Thoracic aorta (tissue), 1 donor: ENCODE measurements around a stretch of chr12.

GRCh38 chr12:63226679-63227034 is 75.7 kb upstream of the AVPR1A start:
- RAMPAGE, long total RNA, result no peak

- RAMPAGE, long total RNA, result no peak
Measured at GRCh38 chr12:63808803-63809148, 29.1 kb downstream of the RXYLT1 start.

DNA sequence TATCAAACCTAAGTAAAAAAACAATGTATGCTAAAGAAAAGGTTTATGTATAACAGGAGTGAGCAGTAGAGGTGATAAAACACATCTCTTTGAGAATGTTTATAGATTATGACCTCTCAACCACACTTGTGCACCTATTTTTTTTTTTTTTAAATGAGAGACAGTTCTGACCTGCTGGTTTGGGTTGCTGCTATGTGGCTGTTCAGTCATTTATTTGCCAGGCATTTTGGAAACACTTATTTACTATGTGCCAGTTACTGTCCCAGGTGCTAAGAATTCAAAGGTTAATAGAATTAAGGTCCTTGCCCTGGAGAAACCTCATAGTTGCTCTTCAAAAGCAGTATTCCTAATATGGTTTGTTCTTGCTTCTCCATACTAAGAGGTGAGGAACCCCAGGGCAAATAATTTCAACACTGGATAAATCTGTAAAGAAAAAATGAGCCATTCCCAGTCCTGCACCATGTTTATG is 56.4 kb downstream of the SRGAP1 start:
- RAMPAGE, long total RNA, result no peak

- RAMPAGE, long total RNA, result no peak
Measured at GRCh38 chr12:63955648-63956356, 111.3 kb downstream of the SRGAP1 start.

- RAMPAGE, long total RNA, result no peak
Measured at GRCh38 chr12:64221497-64222121, 487 bp downstream of the KICS2 start.

DNA sequence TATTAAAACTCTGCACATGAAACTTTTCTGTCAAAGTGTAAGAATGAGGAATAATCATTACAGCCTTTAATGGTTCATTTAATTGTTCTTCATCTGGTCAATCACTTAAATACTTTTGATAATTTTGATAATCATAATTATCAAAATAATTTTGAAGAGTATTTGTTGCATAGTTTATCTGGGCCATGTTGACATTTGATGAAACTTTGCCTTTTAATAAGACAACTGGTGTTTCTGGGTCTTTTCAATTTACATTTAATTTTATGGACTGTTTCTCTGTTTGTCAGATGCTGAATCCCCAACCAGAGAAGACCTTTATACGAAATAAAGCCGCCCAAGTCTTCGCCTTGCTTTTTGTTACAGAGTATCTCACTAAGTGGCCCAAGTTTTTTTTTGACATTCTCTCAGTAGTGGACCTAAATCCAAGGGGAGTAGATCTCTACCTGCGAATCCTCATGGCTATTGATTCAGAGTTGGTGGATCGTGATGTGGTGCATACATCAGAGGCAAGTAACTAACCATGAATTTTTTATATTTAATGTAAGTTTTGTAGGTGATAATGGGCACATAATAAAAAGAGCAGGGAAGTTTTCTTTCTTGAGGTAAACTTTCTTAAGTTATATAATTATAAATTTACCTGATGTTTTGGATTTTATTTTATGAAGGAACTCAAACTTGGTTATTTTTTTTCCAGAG is 14.5 kb downstream of the XPOT start:
- RAMPAGE, long total RNA, result no peak

GRCh38 chr12:64542621-64543114 is 67.6 kb upstream of the RASSF3 start:
- RAMPAGE, long total RNA, result no peak

- RAMPAGE, long total RNA, result no peak
Measured at GRCh38 chr12:64543115-64543526, 67.2 kb upstream of the RASSF3 start.

- RAMPAGE, long total RNA, result start-site peak on the plus strand at chr12:64611388-64611734, 24 reads
Measured at GRCh38 chr12:64610851-64611868, 865 bp downstream of the RASSF3 start.

DNA sequence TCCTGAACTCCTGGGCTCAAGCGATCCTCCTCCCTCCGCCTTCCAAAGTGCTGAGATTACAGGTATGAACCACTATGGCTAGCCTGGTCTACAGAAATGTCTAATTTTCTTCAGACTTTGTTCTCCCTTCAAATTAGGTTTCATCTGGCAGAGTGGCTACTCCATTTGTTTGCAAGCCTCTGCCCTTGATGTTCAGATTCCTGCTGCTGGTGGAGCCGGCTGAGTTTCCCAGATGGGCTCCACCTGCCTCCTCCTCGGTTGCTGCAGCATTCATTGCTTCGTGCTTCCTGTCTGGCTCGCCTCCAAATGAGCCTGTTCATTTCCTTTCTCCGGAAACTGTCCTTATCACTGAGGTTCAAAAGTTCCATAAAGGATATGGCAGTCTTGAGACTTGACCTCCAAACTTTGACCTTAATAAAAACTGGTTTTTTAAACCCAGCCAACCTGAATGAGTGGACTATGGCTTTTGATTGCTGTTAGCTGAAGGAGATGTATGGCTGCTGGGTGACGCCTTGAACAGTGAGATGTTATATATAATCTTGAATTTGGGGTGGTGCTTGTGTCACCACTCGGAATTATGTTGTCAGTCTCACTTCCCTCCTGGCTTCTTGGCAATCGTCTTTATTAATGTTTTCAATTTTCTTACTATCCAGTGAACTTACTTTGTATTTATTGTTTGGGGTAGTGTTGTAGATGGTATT is 62.6 kb downstream of the RASSF3 start:
- RAMPAGE, long total RNA, result no peak

- RAMPAGE, long total RNA, result no peak
Measured at GRCh38 chr12:64681552-64682224, 71.4 kb downstream of the RASSF3 start.

GRCh38 chr12:64699619-64700116 is 59.5 kb downstream of the GNS start:
- RAMPAGE, long total RNA, result no peak

DNA sequence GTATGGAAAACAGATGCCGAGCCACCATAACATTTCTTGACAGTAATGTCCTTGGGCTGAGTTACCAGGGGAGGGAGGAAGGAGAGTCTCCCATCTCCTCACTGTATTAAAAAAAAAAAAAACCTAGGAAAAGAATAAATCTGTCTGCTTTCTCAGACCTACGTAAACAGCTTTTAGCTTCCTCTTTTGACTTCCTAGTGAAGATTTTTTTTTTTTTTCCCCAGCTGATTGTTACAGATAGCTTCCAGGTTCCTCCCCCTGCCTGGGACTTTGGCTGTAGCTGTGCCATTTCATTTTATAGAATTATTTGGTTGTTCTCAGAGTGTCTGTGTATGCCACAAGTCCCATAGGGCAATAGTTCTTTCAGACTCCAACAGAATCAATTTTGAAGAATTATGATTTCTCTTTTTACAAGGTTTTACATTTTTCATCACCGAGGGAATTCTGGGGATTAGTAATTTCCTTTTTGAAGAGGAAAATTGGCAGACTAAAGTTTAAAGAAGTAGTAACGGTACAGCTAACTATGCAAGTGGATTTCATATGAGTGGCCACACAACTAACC is 23.1 kb upstream of the GNS start:
- RAMPAGE, long total RNA, result no peak

- RAMPAGE, long total RNA, result no peak
Measured at GRCh38 chr12:65279198-65279759, 796 bp downstream of the MSRB3 start.

DNA sequence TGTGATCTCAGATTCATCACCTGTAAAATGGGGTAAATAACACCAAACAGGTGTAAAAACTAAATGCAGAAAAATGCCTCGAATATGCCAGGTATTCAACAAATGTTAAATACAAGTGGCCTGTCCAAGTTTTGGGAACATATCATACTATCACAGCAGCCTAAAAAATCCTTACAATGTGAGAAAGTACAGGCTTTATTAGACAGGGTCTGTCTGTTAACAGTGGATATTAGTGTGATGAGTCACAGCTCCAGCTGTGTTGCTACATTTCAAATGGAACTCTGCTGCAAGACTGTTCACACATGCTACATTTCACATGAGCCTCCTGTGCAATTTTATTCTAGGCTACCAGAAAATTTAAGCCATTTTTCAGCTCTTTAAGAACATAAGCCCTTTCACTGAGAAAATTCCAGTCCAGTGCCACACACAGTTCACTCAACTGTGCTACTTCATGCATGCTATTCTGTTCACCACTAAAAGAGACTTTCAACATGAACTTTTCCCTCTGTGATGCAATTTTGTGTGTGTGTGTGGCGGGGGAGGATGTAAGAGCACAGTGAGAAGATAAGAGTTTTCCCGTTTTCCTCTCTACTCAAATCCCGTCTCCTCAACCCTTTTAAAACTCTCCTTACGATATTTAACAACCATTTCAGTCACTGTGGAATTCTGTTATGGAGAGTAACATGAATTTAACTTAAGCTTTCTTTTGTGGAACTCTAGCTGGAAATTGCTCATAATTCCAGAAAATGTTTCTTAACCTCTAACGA is 56.8 kb downstream of the MSRB3 start:
- RAMPAGE, long total RNA, result no peak

- RAMPAGE, long total RNA, result no peak
Measured at GRCh38 chr12:65644254-65644459, 180.1 kb upstream of the HMGA2 start.

- RAMPAGE, long total RNA, result no peak
Measured at GRCh38 chr12:65948436-65949092, 124.3 kb downstream of the HMGA2 start.

- RAMPAGE, long total RNA, result no peak
Measured at GRCh38 chr12:66200501-66201109, 11.6 kb downstream of the IRAK3 start.

DNA sequence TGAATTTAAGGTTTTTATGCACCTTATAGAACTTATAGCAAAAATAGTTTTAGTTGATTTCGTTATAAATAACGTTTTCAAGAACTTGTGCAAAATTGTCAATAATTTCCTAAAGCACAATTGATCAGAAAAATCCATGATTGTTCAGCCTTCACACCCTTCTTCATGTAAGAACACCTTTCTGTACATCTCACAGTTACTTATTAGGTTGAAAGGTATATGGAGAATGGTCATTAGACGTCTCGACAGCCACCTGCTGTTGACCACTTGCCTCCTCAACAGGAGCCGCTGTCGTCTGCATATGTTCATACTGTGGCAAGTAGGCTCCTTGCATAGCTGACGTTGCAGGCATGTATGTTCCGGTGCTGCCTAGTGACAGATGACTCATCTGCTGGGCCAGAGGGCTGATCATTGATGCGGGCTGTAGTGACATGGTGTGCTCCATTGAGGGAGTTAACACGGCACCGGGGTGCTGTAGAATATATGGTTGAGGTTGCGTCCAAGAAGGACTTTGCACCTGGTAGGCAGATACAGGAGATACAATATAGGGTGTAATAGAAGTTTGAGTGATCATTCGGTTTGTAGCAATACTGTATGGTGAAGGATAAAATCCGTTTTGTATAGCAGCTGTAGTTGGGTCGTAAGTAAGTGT is 45.0 kb downstream of the IRAK3 start:
- RAMPAGE, long total RNA, result no peak

DNA sequence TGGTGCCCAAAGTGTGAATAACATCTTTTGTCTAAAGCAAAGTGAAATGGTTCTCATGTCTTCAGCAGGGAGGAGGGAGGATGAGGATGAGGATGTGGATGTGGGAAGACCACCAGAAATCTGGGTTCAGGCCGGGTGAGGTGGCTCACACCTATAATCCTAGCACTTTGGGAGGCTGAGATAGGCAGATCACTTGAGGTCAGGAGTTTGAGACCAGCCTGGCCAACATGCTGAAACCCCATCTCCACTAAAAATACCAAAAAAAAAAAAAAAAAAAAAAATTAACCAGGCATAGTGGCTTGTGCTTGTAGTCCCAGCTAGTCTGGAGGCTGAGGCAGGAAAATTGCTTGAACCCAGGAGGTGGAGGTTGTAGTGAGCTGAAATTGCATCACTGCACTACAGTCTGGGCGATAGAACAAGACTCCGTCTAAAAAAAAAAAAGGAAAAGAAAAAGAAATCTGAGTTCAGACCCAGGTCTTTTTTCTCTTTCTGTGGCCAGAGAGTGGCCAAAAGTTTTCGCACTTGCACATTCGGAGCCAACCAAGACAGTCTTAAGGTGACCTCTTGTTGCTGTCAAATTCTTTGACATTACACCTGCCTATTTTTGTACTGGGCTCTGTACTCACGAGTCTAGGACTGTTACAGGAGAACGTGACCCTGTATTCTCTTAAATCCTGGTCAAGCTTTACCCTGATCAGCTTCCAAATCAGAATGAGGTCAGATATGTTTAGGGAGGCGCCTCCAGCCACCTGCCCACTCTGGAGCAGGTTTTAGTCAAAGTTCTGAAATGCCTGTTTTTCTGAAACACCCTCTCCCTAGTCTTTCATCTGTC is 47.3 kb downstream of the IRAK3 start:
- RAMPAGE, long total RNA, result no peak